Ascending aorta (tissue), 1 donor: ENCODE measurements around a stretch of chr3.

- PRO-cap: no peak
Measured at GRCh38 chr3:187041241-187041420, 98.2 kb downstream of the RPL39L start.

GRCh38 chr3:187062403-187062644, 77.0 kb downstream of the RPL39L start:
- PRO-cap: no peak

GRCh38 chr3:187063373-187064160, 75.7 kb downstream of the RPL39L start:
- PRO-cap: no peak

- PRO-cap: no peak
Measured at GRCh38 chr3:187290453-187290921, 1.1 kb downstream of the MASP1 start.

GRCh38 chr3:187737999-187738783, 7.1 kb downstream of the BCL6 start:
- PRO-cap: unidirectional peak, plus-strand start at chr3:187738046; unidirectional peak, minus-strand start at chr3:187738717

GRCh38 chr3:187773224-187773593, 27.9 kb upstream of the BCL6 start:
- PRO-cap: no peak

DNA sequence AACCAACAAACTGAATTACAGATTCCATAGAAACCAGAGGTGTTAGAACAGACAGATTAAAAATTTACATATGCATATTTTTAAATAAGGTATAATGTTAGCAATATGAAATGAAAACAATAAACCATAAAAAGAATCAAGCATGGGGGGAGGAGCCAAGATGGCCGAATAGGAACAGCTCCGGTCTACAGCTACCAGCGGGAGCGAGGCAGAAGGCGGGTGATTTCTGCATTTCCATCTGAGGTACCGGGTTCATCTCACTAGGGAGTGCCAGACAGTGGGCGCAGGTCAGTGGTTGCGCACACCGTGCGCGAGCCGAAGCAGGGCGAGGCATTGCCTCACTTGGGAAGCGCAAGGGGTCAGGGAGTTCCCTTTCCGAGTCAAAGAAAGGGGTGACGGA, 117.1 kb upstream of the BCL6 start:
- PRO-cap: no peak

GRCh38 chr3:187862736-187863081, 117.4 kb upstream of the BCL6 start:
- PRO-cap: no peak

DNA sequence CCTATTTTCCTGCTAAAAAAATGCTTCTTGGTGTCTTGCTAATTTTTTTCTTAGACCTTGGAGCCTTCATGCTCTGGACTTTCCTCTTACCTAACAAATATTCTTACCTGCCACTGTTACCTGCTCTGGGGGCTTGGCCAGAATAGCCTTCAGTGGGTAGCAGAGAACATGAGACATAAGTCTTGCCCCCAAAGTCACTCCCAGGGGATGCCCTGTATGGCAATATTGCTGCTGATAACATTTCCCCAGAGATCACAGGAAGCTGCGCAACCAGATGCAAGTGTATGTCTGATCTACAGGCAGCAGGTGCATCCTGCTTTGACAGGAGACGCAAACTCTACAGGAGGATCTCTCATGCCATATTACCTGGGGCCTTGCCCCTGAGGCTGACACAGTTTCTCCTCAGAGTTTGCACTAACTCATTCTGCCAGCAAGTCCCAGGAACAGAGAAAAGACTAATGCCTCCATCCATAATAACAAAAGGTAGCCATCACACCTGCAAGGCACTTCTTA, 174.4 kb upstream of the LPP start:
- PRO-cap: no peak

- PRO-cap: no peak
Measured at GRCh38 chr3:188042860-188043071, 111.2 kb upstream of the LPP start.

- PRO-cap: bidirectional peak, plus-strand start at chr3:188052539, minus-strand start at chr3:188052420
Measured at GRCh38 chr3:188052065-188052710, 101.8 kb upstream of the LPP start.

- PRO-cap: no peak
Measured at GRCh38 chr3:188177109-188177549, 23.2 kb downstream of the LPP start.

GRCh38 chr3:188189383-188189986, 35.5 kb downstream of the LPP start:
- PRO-cap: bidirectional peak, plus-strand start at chr3:188189711, minus-strand start at chr3:188189628

- PRO-cap: unidirectional peak, plus-strand start at chr3:188197427
Measured at GRCh38 chr3:188197228-188197878, 43.4 kb downstream of the LPP start.

DNA sequence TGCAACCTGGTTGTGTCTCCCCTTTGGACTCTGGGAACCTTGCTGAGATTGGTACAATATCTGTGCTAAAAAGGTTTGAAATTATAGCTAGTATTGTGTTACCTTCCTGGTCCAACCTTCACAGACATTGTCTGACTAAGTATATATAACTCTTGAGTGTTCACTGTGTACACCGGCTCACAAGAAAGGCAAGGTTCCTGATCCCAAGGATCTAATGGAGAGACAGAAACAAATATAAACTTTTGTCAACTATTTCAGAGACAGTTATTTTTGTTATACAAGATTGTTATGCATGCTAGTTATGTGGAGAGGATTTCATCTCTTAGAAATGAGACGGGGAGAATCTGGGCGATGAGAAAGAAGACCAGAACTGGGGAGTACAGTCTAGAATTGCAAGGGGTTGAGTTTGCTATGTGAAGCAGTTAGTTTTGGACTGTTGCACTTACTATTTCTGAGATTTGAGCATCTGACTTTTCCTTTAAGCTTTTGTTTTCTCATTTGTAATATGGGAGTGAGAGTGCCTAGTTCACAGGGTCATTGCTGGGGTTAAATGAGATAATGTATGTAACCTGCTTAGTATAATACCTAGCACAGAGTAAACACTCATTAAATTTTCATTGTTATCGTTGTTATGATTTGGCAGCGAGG, 52.5 kb downstream of the LPP start:
- PRO-cap: no peak

- PRO-cap: no peak
Measured at GRCh38 chr3:188228194-188228604, 74.2 kb downstream of the LPP start.

GRCh38 chr3:188296646-188297512, 142.9 kb downstream of the LPP start:
- PRO-cap: no peak

GRCh38 chr3:188316255-188316794, 162.4 kb downstream of the LPP start:
- PRO-cap: no peak

DNA sequence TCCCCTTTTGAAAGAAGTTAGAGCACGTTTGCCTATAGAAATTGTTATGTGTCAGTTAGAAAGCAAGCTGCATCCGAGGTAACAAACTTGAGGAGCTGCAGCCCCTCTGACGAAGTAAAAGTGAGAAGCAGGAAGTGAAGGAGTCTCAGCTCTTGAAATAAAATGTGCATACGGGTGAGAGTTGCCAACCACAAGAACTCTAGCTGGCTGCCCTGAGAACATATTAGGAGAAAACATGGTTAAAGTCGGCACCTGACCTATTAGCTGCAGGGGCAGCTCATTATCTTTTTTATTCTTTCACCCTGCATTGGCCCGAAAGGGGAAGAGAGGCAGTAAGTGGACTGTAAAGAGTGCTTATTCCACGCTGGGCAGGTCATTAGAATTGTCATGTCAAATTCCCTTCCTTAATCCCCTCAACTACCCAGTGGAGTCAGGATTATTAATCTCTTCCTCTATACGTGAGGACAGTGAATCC, 205.3 kb downstream of the LPP start:
- PRO-cap: no peak

DNA sequence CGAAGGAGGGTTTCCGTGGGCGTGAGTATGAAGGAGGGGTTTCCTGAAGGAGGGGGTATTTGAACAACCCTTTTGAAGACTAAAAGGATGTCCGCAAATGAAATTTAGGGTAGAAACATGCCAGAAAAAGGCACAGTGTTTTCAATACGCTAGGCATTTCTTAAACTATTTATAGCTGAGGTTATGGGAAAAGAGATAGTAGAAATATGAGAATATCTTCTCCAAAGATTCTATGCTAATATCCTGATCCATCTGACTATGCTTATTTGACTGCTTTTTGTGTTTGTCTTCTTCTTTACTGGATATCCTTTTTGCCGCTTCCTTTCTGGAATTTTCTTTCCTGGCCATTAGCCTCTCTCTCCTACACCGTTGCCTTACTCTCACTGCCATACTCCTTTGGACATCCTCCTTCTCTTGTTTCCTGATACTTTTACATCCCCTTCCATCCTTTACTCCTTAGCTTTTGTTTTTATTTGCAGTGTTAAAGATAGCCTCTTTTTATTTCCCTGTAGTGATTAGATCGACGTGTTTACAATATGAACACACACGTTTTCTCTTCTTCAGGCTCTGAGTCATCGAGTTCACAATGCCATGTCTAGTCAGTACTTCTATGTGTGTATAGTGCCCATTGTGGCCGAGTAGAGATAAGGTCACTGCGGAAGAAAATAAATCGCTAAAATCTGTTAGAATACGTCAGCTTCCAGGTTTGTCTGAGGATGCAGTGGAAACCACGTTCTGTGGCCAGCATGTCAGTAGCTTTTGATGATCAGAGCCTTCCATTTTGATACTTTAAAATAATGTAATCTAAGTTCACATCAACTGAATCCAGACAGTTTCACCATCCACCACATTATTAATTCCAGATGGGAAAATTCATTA, 208.4 kb downstream of the LPP start:
- PRO-cap: no peak